Anterior vena cava (tissue), 1 donor: ENCODE data around the gene SEC14L1.

DNA sequence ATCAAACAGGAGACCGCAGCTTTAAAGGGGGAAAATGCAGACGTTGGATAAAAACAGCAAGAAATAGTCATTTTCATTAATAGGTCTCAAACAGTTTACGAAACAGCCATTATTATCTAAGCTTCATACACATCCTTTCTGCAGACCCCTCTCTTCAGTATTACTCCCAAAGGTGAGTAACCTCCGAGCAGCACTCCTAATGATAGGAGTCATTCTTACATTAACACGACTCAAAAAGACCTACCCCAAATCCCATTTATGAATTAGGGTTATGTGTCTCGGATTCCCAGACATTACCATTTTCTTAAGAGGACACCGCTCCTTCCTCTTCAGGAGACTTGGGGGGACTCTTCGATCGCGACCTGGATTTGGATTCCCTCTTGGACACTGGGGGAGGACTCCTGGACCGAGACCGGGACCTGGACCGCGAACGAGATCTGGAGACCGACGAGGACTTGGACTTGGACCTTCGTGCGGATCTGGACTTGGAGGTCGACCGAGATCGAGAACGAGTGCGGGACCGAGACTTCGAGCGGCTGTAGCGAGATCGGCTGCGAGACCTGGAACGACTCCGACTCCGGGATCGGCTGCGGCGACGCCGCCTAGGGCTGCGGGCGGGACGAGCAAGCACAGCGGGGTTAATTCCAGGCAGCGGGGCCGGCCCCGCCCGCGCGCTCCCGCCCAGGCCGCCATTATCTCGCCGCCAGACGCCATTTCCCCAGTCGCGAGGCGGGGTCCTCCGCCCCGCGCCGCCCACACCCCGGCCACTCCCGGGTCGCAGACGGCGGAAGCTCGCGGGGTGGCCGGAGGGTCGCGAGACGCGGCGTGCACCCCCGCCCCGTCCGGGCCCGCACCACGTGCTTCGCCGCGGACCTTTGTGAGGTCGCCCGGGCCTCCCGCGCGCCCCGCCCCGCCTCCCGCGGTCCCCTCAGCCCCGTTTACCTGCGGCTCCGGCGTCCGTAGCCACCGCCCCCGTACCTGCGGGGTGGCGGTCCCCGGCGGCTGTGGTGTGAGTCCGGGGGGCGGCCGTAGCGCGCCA is 955 bp downstream of the SRSF2 start:
- PRO-cap = bidirectional peak, plus-strand start at position 721 of the sequence, minus-strand start at position 694 of the sequence; unidirectional peak, minus-strand start at position 850 of the sequence

GRCh38 chr17:76872486-76873193 is 4.4 kb downstream of the MGAT5B start:
- PRO-cap = no peak

DNA sequence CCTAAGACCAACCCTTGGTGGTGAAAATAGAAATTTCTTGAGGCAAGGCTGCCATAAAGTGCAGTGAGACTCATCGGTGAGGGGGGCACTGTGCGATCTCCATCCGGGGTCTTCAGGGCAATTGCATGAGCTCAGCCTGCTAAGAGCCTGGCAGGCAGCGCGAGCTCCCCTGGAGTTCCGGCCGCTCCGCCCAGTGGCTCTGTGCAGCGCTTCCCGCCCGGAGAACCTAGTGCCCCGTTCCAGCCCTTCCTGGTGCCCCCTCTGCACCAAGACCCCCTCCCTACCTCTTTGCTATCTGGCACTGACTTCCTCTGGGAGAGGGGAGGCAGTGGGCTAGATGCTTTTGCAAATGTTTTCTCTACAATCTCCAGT is 101.2 kb downstream of the MGAT5B start:
- PRO-cap = no peak

GRCh38 chr17:77001974-77002877 is 134.0 kb downstream of the MGAT5B start:
- PRO-cap = no peak

DNA sequence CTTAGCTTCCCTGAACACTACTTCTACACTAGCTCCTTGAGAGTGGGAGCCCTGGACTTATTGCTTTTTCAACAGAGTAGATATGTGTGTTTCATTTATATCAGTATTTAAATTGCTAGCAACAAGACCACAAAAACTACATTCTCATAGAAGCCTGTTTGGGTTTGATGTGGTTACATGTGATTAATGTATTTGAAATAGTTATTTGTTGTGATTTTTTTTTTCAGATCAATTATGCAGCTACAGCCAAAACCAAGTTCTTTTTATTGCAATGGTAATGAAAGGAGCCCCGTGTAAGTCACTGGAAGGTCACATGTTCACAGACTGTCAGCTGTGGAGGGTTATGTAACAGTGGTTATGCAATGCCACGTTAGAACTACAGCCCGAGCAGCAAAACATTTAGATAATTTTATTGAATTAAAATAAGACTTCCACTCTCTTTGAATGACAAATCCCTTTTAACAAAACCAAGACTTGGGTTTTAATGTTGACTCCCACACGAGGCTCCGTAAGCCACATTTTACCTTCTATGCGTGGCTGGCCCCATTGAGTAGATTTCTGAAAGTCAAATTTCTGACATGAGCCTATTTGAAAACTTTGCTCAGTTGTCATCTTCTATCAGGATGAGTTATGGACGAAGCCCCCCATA is 41.9 kb upstream of the SEC14L1 start:
- PRO-cap = no peak

GRCh38 chr17:77107417-77107969 is 33.3 kb upstream of the SEC14L1 start:
- PRO-cap = no peak

- PRO-cap = no peak
Observed at GRCh38 chr17:77115477-77115920, 25.3 kb upstream of the SEC14L1 start.

- PRO-cap = no peak
Observed at GRCh38 chr17:77139791-77140195, 976 bp upstream of the SEC14L1 start.

DNA sequence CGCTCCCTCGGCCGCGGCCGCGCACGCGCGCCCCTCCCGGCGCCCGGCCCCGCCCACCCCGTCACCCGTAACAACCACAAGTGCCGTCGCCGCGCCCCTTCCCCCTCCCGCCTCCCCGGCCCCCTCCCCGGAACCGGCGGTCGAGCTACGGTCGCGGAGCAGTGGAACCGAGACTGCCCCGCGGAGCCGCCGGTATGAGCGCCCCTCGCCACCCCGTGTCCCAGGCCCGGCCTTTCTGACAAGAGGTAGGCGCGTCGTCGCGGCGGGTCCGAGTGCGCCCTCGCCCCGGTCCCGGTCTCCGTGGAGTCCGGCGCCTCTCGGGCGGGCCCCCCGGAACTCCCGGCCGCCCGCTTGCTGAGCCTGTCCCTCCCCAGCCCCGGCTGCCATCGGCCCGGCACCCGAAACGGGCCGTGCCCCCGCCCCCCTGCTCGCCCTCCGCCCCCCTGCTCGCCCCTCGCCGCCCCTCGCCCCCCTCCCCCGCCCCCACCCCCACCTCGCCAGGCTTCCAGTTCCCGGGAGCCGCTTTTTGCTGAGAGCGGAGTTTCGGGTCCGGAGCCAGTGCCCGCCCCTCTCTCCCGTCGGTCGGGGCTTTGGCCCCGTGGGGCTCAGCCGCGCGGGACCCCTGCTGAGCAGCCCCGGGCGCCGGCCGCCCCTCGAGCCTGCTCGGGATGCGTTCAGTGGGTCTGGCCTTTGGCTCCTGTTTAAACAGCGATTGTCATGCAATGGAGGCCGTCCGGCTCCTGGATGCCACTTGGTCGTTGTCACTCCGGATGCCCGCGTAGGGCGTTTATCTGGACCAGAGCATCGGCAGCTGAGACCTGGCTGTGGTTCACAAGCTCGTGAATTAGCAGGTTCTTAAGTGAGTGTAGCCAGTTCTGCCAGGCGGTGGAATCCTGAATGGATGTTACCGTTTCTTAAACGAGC is at the start of gene SEC14L1:
TSS of gene SEC14L1 (plus strand) at position 107 of the 924 bp plus-strand sequence.
- PRO-cap = bidirectional peak, plus-strand start at position 161 of the sequence, minus-strand start outside the sequence; bidirectional peak, plus-strand start at position 538 of the sequence, minus-strand start at position 382 of the sequence; unidirectional peak, minus-strand start at position 763 of the sequence

GRCh38 chr17:77143703-77144175 is 3.0 kb downstream of the SEC14L1 start:
- PRO-cap = no peak

- PRO-cap = no peak
Observed at GRCh38 chr17:77182436-77182938, 41.7 kb downstream of the SEC14L1 start.

DNA sequence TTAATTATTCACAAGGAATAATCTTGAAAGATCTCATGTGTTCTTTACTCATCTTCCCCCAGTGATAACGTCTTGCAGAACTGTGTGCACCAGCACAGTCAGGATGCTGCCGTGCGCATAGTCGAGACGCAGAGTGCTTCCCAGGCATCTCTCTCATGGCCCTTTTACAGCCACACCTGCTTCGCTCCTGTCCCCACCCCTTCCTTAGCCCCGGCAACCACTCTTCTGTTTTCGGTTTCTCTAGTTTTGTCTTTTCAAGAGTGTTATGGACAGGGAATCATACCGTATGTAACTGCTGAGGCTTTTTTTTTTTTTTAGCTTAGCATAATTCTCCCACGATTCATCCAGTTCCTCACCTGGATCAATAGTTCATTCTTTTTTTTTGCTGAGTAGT is 47.3 kb downstream of the SEC14L1 start:
- PRO-cap = no peak

GRCh38 chr17:77200711-77201088 is 59.9 kb downstream of the SEC14L1 start:
- PRO-cap = no peak

DNA sequence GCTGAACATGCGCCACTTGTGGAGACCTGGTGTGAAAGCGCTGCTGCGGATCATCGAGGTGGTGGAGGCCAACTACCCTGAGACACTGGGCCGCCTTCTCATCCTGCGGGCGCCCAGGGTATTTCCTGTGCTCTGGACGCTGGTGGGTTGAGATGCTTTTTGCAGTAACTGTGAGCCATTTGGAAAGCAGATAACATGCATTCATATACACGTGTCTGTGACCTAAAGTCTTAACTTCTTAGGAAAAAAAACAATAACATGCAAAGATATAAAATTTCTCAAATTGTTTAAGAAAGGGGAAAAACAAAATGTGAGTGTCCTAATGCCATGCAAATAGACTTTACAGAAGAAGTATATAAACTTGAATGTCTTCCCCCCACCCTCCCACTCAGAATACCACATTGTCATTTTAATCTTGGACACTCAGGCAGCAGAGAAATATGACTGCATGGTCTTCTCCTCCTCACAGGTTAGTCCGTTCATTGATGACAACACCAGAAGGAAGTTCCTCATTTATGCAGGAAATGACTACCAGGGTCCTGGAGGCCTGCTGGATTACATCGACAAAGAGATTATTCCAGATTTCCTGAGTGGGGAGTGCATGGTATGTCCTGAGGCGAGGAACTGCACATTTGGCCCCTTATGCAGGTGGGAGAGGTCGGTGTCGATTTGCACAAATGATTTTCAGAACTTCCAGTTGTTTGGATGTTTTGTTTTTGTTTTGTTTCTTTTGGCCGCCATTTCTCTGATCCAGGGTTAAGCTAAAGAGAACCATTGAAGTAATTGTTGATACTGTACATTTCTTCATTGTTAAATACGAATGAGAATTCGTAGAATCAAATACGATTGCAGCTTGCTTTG is 65.7 kb downstream of the SEC14L1 start:
- PRO-cap = no peak

DNA sequence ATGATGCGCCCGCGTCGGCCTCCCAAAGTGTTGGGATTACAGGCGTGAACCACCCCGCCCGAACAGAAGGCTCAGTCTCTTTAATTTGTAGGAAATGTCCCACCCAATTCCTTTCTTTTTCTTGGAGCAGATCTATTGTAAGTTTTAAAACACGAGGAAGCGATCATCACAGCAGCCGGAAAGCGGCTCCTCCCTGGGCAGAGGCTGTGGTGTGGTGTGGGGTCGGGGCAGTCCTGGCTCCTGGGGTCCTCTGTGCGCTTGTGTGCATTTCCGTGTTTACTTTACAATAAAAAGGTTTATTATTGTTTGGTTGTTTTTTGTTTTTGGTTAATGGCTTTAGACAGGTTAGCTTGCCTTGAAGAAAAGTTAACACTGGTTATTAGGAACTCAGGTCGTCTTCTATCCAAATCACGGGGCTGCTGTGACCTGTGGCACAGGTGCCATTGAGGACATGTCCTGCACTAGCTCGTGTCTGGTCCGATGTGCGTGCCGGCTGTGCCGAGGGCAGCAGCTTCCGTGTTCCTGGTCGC is 57.5 kb upstream of the SEPTIN9 start:
- PRO-cap = no peak

DNA sequence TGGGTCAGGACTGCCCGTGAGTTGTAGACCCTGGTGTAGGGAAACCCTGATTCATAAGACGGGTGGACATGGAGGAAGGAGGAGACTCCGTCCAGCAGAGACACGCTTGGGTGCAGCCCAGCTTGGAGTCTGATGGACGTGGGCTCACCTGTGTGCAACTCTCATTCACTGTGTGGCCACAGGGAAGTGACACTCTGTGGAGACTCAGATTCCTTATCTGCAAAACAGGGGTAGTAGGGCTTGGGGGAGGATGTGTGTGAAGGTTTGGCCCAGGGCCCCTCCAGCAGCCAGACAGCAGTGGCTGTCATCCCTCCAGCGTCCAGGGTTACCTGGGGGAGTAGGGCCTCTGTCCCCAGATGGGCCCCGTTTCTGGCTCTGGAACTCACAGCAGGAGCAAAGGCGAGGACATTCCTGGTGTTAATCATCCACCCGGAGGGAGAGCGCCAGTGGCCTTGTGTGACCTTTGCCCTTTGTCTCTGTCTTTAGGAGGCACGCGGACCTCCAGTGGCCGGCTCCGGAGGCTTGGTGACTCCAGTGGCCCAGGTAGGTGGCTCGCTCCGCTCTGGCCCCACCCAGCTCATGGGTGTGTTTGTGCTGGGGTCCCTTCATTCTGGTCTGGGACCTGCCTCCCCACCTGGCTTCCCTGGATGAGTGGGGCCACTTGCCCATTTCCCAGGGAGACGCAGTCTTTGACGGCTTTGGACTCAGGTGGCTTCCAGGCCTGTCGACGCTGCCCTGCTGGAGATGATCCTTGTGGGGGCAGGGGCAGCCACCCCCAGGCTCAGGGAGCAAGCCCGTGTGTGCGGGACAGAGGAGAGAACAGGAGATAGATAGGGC is 25.6 kb downstream of the SEPTIN9 start:
- PRO-cap = no peak

GRCh38 chr17:77311325-77312026 is 30.2 kb downstream of the SEPTIN9 start:
- PRO-cap = no peak

GRCh38 chr17:77331444-77331926 is 50.2 kb downstream of the SEPTIN9 start:
- PRO-cap = unidirectional peak, plus-strand start at chr17:77331700

GRCh38 chr17:77356355-77357144 is 75.3 kb downstream of the SEPTIN9 start:
- PRO-cap = no peak

DNA sequence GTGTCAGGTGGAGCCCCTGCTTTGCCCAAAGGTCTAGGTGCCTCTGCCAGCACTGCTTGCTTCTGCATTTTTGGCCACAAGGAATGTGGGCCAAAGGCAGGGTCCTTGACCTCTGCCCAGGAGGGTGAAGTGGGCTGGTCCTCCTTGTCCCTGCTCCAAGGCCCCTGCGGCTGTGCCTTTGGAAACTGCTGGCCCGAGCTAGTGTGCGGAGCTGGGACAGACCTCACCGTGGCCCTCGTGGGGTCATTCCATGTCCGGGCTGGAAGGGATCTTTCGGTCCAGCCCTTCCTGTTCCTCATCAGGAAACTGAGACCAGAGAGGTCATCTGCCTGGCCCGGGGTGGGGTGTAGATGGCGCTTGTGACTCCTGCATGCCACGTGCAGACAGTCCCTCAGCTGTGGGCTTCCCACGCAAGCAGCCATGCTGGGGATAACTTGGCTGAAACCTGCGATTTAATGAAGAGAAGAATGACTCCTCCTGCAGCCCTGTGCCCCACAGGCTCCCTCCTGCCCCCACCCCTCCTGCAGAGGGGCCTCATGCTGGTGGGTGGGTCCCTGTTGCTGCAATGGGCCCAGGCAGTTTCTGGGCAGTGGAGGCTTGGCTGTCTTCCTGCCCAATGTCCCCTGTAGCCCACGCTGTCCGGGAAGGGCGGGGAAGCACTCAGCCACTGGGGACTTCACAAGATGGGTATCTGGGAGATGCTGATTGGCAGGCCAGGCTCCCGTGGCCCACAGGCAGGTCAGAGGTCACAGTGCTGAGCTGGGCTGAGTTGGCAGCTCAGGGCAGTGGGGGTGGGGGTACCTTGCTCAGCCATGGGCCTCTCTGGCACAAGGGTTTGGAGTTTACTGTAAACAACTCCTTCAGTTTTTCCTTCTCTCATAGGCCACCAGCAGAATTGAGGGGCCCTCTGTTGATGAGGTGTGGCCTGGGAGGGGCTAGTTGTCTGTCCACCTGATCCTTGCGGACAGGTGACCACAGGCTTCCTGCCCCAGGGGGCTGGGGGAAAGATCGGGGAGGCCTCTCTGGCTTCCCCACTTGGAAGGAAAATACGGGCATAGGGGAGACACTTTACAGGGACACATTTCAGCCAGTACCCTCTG is 104.8 kb downstream of the SEPTIN9 start:
- PRO-cap = no peak